ENCODE measurements around the genes SLC24A2, IFNA7 and IFNA1.

- PRO-cap, result no peak
- RAMPAGE, long total RNA, result no peak
These were observed 11.0 kb downstream of the PLIN2 start for GRCh38 chr9:19116115-19116801.

- PRO-cap, result no peak
- RAMPAGE, long total RNA, result no peak
These were observed 4.9 kb downstream of the PLIN2 start for GRCh38 chr9:19122247-19123011.

- PRO-cap, result no peak
- RAMPAGE, long total RNA, result no peak
These were observed 2.5 kb downstream of the PLIN2 start for GRCh38 chr9:19124567-19125321.

GRCh38 chr9:19150646-19150888, 23.3 kb upstream of the PLIN2 start:
- PRO-cap, result no peak
- RAMPAGE, long total RNA, result no peak

DNA sequence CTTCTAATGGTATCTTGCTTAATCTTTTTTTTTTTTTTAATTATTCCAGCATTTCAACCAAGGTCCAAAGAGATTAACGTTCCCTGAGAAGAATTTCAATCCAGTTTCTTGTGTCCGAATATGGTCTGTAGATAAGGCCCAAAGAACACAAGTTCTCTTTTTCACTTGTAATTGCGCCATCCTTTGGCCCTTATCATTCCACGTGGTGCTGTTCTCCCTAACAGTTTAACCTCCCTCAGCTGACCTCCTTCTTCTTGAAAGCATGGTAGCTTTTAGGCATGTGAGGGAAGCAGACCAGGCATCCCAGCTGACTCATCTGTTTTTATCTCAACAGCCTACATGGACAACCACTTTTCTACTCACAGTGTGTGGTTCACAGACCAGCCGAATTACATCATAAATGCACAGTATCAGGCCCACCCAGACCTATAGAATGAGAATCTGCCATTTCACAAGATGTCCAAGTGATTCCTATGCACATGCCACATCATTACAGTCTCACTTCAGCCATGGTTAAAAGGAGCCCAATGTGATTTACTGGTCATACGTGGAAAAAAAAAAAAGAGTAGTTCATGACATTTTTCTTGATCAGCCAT, 26.9 kb upstream of the PLIN2 start:
- PRO-cap, result no peak
- RAMPAGE, long total RNA, result no peak

- PRO-cap, result no peak
- RAMPAGE, long total RNA, result no peak
These were observed 46.8 kb upstream of the PLIN2 start for GRCh38 chr9:19174108-19174428.

- PRO-cap, result no peak
- RAMPAGE, long total RNA, result no peak
These were observed 46.2 kb upstream of the DENND4C start for GRCh38 chr9:19183931-19185133.

GRCh38 chr9:19431331-19431786, 22.6 kb downstream of the ACER2 start:
- PRO-cap, result no peak
- RAMPAGE, long total RNA, result no peak

GRCh38 chr9:19464708-19465200, 55.9 kb downstream of the ACER2 start:
- PRO-cap, result bidirectional peak, plus-strand start at chr9:19464856, minus-strand start at chr9:19464761; unidirectional peak, minus-strand start at chr9:19465058
- RAMPAGE, long total RNA, result no peak

- PRO-cap, result bidirectional peak, plus-strand start at chr9:19788908, minus-strand start at chr9:19788842; bidirectional peak, plus-strand start at chr9:19789177, minus-strand start at chr9:19789037
- RAMPAGE, long total RNA, result no peak
These were observed at the start of gene SLC24A2 for GRCh38 chr9:19788630-19789492. TSS of gene SLC24A2 (minus strand) at chr9:19789037.

- PRO-cap, result bidirectional peak, plus-strand start at chr9:19926172, minus-strand start at chr9:19926083; unidirectional peak, minus-strand start at chr9:19926412
- RAMPAGE, long total RNA, result no peak
These were observed 137.0 kb upstream of the SLC24A2 start for GRCh38 chr9:19925478-19926544.

- PRO-cap, result unidirectional peak, minus-strand start at chr9:20558755
- RAMPAGE, long total RNA, result no peak
These were observed 63.6 kb downstream of the MLLT3 start for GRCh38 chr9:20558477-20559235.

GRCh38 chr9:20793303-20794030, 109.4 kb downstream of the FOCAD start:
- PRO-cap, result no peak
- RAMPAGE, long total RNA, result no peak

- PRO-cap, result no peak
- RAMPAGE, long total RNA, result no peak
These were observed at the start of gene IFNA7 for GRCh38 chr9:21202071-21202440. TSS of gene IFNA7 (minus strand) at chr9:21202205.

DNA sequence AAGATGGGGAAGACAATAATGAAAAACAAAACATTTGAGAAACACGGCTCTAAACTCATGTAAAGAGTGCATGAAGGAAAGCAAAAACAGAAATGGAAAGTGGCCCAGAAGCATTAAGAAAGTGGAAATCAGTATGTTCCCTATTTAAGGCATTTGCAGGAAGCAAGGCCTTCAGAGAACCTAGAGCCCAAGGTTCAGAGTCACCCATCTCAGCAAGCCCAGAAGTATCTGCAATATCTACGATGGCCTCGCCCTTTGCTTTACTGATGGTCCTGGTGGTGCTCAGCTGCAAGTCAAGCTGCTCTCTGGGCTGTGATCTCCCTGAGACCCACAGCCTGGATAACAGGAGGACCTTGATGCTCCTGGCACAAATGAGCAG, at the start of gene IFNA1:
IFNA1 (plus strand) TSS at position 174 of the 379 bp plus-strand sequence.
- PRO-cap, result no peak
- RAMPAGE, long total RNA, result no peak

DNA sequence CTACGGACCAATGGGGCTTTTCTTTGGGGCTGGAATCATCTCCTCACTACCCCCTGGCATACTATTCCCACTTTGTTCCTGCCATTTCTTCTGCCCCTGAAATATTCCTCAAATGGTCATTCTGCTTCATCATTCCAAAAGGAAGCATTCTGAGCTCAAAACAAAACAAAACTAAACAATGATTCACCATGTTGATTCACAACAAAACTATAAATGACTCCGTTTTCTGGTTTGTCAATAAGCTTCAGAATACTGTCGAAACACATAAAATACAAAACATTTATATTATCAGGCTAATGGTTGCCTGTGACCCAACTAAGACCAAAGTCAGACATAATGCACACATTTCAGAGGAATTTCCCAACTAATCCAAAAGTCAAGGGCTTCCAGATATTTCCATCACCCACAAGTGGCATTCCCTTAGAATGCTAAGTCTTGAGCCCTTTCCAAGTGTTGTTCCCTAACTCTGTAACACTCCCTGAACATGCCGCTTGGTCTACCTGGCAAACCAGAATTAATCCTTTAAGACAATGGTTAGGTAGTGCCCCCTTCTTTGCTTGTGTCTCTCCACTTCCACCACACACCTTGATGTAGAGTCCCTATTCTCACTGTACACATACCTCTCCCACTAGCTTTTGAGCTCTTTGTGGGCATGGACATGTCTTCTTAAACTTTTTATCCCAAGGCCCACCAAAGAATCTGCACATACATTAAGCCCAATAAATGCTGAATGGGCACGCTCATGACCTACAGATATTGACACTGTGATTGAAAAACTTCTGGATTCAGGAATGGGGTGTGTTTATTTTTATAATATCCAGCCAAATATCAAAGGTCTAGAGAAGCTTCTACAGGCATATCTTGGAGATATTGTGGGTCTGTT, 37.7 kb upstream of the IFNE start:
- PRO-cap, result no peak
- RAMPAGE, long total RNA, result no peak

DNA sequence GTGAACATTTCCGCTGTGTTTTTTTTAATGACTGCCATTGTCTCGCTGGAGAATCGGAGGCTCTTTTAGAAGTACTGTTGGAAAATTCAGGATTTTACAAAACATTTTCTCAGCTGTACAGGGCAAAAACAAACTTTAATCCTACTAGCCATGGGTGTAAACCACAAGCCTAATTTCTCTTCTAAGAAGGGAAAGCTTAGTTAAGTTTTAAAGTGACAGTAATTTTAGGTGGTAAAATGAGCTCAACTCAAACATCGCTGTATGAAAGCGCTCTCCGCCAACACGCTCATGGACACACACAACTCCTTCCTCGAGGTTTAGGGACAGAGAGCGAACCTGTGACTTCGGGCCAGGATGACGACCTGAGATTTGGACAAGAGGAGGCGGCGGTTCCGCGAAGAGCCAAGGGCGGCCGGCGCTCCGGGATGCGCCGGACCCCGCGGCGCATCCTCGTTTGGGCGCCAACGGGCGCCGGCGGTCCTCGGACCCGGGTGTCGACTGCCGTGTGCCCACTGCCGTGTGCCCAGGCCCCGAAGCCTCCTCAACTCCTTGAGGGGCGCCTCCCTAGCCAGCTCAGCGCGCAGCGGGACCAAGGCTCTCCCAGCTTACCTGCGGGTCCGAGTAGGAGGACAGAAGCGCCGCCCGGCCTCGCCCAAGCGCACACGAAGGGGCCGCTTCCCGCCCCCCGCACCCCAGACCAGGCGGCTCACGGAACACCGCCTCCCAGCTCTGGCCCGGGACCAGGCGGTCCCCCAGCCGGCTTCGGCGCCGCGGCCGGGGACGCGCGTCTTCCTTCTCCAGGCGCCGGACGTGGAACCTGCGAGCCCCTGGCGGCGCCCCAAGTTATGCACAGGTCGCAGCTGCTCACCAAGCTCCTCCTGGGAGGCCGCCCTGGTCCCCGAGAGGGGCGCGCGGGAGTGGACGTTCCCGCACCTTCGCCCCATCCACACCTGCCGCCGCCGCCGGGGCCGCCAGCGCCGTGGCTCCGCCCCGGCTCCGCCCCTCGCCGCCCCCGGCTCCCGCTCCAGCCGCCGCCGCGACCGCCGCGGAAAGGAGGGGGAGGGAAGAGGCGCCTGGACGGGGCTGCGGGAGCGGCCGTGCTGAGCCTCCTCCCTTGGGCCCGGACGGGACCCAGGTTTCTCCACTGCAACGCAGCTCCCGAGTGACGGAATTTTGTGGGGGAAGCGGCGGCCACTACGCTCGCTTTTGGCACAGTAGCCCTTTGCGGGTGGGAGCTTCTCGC, 77.2 kb upstream of the IFNE start:
- PRO-cap, result bidirectional peak, plus-strand start at position 1,084 of the sequence, minus-strand start at position 819 of the sequence
- RAMPAGE, long total RNA, result no peak

DNA sequence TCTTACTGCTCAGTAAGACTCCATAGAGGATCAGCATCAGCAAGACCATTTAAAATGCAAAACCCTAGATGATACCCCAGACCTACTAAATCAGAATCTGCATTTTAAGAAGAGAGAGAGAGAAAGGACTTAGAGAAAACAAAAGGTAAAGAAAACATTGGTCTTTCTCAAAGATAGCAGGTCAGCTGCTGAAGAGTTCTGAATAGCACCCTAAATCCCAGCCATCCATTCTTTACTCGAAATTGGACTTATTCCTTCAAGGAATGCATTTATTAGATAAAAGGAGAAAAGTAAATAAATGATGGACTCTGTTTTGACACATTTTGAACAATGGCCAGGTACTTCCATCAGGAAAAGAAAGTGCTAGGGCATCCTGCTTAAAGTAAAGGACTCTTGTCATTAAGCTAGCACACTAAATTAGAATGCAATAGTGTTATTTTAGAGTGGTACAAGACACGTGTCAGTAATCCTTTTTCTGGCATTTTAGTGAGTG, 82.4 kb upstream of the IFNE start:
- PRO-cap, result no peak
- RAMPAGE, long total RNA, result no peak

GRCh38 chr9:21905275-21905802, 69.3 kb downstream of the CDKN2A start:
- PRO-cap, result no peak
- RAMPAGE, long total RNA, result no peak

DNA sequence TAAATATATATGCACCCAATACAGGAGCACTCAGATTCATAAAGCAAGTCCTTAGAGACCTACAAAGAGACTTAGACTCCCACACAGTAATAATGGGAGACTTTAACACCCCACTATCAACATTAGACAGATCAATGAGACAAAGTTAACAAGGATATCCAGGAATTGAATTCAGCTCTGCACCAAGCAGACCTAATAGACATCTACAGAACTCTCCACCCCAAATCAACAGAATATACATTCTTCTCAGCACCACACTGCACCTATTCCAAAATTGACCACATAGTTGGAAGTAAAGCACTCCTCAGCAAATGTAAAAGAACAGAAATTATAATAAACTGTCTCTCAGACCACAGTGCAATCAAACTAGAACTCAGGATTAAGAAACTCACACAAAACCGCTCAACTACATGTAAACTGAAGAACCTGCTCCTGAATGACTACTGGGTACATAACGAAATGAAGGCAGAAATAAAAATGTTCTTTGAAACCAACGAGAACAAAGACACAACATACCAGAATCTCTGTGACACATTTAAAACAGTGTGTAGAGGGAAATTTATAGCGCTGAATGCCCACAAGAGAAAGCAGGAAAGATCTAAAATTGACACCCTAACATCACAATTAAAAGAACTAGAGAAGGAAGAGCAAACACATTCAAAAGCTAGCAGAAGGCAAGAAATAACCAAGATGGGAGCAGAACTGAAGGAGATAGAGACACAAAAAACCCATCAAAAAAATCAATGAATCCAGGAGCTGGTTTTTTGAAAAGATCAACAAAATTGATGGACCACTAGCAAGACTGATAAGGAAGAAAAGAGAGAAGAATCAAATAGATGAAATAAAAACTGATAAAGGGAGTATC, 63.3 kb downstream of the CDKN2A start:
- PRO-cap, result no peak
- RAMPAGE, long total RNA, result no peak